ENCODE measurements around the genes RPP21 and PRR3.

- CAGE, long polyA plus RNA, result no peak
- RRBS, result 28% methylated on average over 5 of the region's 73 CpGs
These were observed 4.1 kb downstream of the PPP1R11 start for GRCh38 chr6:30070753-30071889.

DNA sequence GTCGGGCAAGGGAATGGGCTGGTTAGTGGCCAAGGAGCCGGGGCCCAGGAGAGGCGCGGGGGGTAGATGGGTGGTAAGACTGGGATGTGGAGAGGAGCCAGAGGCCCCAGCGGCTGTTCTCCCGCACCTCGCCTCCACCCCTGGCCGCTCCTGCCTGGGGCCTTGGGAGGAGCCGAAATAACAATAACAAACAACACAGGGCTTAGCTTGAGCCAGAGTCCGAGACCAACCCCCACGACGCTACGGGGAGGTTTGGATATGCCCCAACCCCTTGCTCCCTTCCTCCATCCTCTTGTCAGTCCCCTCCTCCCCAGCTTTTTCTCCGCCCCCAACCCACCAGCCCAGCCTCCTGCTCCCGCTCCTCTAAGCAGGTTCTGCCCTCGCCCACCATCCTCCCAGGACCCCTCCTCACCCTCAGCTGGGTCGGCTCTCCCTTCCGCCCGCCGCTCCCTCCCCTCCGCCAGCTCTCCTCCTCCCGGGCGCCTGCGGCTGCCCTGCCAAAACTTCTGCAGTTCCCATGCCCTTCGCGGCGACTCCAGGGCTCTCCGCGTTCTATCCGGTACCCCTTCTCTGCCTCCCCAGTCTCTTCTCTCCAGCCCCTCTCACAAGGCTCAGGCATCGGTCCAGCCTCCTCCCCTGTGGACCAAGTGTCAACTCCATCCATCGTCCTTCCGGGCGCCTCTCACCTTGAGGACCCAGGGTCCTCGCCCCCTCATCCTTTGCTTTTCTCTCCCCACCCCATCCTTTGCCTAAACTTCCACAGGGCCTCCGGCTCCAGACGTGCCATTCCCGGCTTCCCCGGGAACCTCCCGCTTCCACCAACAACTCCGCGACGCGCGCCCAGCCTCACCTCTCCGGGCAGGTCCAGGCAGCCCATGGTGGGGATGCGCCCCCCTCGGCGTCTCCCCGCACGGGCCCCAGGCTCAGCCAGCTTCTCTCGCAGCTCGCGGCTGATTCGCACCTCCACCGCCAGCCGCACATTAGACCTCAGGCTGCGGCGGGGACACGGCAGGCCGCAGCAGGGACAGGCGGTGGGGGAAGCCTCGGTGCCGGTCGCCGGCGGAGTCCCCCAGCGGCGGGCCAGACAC is 852 bp downstream of the RNF39 start:
- CAGE, long polyA plus RNA, result no peak
- RRBS, result 4% methylated on average over 26 of the region's 69 CpGs

DNA sequence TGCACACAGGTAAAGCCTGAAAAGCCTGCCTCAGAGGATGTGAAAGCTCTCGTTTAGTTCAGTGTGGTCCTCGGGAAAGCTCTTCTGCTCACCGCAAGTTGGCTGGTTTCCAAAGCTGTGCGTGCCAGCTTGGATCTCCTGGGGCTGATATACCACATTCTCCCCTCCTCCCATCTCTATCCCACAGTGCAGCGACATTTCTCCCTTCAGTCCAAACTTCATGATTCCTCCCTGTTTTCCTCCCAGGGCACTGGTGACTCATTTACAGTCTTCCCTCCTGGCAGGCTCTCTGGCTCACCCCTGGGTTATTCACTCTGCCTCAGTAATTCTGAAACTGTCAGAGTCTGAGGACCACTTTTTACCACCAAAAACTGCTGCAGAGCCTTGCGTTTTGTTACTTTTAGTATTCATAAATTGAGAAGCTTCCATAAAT is 6.3 kb downstream of the TRIM10 start:
- CAGE, long polyA plus RNA, result no peak
- RRBS, result no CpG with 5 or more reads among the region's 6 CpGs

GRCh38 chr6:30155129-30155548 is 5.9 kb downstream of the TRIM10 start:
- CAGE, long polyA plus RNA, result no peak
- RRBS, result no CpG with 5 or more reads among the region's 6 CpGs

GRCh38 chr6:30185546-30186775 is 22.6 kb downstream of the TRIM15 start:
- CAGE, long polyA plus RNA, result no peak
- RRBS, result 95% methylated on average over 6 of the region's 28 CpGs

- CAGE, long polyA plus RNA, result no peak
- RRBS, result no CpG with 5 or more reads among the region's 10 CpGs
These were observed 24.0 kb downstream of the TRIM26 start for GRCh38 chr6:30189170-30189571.

DNA sequence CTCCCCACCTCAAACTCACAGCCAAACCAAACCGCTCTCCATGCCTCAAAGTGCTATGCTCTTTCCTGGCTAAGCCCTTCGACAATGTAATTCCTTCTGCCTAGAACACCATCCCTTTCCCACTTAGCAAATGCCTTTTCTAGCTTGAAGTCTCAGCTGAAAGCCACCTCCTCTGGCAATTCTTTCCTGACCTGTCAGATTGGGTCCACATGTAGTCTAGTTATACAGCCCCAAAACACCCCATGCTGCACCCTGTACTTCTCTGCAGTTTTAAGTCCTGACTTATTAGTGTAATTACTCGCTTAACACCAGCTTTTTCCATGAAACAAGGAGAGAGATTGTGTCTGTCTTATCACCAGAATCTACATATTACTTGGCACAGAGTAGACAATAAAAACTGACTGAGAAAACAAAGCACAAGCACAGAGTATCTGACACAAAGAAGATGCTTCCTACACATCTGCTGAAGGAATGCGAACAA is 5.5 kb downstream of the TRIM26 start:
- CAGE, long polyA plus RNA, result no peak
- RRBS, result no CpG with 5 or more reads among the region's 4 CpGs

GRCh38 chr6:30213911-30214945 is 1.0 kb upstream of the TRIM26 start:
- CAGE, long polyA plus RNA, result no peak
- RRBS, result under 1% methylated on average over 25 of the region's 56 CpGs

DNA sequence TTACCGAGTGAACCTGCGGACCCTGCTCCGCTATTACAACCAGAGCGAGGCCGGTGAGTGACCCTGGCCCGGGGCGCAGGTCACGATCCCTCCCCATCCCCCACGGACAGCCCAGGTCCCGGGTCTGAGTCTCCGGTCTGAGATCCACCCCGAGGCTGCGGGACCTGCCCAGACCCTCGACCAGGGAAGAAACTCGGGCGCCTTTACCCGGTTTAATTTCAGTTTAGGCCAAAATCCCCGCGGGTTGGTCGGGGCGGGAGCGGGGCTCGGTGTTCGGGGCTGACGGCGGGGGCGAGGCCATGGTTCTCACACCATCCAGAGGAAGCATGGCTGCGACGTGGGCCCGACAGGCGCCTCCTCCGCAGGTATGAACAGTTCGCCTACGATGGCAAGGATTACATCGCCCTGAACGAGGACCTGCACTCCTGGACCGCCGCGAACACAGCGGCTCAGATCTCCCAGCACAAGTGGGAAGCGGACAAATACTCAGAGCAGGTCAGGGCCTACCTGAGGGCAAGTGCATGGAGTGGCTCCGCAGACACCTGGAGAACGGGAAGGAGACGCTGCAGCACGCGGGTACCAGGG is 46.9 kb upstream of the TRIM26 start:
- CAGE, long polyA plus RNA, result no peak
- RRBS, result 3% methylated on average over 9 of the region's 46 CpGs

DNA sequence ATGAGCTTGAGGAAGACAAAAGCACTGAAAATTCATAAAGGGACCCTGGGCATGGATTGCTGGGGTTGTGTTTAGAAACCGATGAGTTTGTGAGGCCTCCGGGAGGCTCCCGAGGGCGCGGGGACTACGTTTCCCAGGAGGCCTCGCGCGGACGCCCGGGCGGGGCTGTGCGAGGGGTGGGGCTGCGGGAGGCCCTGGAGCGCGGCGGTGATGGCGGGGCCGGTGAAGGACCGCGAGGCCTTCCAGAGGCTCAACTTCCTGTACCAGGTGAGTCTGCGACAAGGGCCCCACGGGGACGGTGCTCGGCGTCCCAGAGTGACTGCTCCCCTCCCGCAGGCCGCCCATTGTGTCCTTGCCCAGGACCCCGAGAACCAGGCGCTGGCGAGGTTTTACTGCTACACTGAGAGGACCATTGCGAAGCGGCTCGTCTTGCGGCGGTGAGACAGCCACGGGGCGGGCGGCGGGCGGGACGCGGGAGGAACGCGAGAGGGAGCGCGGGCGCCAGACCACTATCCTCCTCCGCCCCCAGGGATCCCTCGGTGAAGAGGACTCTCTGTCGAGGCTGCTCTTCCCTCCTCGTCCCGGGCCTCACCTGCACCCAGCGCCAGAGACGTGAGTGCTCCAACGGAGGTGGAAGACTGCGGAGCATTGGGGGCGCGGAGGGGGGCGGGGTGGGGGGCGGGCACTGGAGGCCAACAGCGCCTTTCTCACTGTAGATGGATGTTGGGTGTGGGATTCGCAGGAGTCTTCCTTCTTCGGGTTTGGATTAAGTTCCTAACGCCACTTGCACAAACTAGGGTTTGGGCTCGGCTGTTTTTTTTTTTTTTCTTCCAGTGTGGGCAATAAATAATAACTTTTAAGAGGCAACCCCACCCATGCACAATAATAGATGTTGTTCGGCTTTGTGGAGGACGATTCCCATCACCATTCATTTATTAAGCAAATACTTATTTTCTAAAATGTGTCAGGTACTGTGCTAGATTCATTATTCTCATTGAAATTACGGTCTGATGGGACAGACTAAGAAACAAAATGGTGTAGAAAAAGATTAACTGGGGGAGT is at the start of gene RPP21:
Gene RPP21 (plus strand): TSS at position 195 of the 1,062 bp plus-strand sequence.
- CAGE, long polyA plus RNA, result no peak
- RRBS, result 2% methylated on average over 18 of the region's 69 CpGs

DNA sequence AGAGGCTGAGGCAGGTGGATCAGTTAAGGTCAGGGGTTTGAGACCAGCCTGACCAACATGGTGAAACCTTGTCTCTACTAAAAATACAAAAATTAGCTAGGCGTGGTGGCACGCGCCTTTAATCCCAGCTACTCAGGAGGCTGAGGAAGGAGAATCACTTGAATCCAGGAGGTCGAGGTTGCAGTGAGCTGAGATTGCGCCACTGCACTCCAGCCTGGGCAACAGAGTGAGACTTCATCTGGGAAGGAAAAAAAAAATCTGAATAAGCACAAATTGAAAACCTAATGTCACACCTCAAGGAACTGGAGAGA is 40.0 kb downstream of the RPP21 start:
- CAGE, long polyA plus RNA, result no peak
- RRBS, result no CpG with 5 or more reads among the region's 5 CpGs

- CAGE, long polyA plus RNA, result no peak
- RRBS, result no CpG with 5 or more reads among the region's 18 CpGs
These were observed 3.0 kb downstream of the HLA-E start for GRCh38 chr6:30491939-30493052.

DNA sequence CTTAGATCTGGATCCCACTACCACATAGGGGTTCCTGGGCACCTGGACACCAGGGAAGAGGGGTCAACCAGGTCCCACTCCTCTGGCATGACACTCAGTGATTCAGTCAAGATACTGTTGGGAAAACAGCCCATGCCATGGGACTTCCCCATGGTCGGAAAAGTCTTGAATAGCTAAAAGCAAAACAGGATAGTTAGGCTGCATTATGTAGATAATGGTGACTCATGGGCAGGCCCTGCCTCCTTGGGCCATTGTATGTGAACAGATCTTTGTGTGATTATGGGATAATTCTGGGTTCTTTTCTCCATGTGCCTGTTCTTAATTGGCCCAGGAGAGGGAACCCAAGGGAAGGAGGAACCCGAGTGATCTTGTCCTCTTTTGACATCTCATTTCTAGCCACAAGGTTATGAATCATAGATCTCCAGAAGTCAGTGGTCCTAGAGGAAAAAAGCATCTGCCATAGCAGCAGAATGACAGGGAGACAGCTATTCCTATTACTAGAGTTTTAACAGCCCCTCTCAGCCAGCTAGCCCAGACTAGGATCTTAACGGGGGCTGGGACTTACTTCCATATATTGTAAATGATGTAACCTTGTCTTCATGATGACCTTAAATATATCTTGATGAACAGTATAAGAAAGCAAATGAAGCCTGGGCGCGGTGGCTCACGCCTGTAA is 7.3 kb downstream of the HLA-E start:
- CAGE, long polyA plus RNA, result no peak
- RRBS, result no CpG with 5 or more reads among the region's 6 CpGs

- CAGE, long polyA plus RNA, result no peak
- RRBS, result no CpG with 5 or more reads among the region's 6 CpGs
These were observed 6.6 kb downstream of the GNL1 start for GRCh38 chr6:30549568-30550144.

GRCh38 chr6:30552406-30553088 is 3.7 kb downstream of the GNL1 start:
- CAGE, long polyA plus RNA, result no peak
- RRBS, result no CpG with 5 or more reads among the region's 9 CpGs

- CAGE, long polyA plus RNA, result no peak
- RRBS, result no CpG with 5 or more reads among the region's 8 CpGs
These were observed 1.0 kb downstream of the GNL1 start for GRCh38 chr6:30555364-30555530.

DNA sequence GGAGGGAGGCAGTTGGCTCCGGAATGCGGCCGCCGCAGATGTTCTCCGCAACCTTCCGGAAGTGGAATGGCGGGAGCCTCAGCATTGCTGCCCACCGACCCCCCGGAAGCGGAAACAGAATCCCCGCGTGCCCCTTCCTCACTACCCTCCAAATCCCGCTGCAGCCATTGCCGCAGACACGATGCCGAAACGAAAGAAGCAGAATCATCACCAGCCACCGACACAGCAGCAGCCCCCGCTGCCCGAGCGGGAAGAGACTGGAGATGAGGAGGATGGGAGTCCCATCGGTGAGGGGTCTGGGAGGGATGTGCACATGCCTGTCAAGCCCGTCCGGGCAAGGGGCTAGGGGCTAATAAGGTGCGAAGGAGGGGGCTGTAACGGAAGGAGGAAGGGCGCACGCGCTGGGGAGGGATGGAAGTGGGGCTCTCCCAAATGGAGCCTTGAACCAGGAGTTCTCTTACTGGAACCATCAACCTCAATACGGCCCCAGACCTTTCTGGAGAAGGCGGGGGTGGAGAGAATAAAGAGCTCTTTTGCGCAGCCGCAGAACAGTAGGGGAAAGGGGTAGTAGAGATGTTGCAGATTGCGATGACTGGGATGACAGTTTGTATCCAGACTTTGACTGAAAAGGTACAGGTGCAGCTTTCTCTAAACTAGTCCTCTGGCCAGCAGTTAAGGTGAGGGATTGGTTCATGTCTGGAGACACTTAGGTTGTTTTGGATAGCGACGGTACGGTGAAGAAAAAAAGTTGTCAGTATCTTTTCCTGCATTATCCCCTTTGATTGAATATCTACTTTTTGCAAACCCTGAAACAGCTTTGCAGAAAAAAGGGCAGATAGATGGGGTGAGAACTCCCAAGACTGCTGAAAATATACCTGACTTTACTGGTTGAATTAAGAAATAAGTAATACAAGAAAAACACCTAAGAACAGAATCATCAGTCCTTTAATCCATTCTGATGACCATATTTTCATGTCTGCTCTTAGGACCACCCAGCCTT is at the start of gene PRR3:
Gene PRR3 (plus strand): TSS at position 132 of the 1,000 bp plus-strand sequence.
- CAGE, long polyA plus RNA, result start-site peak on the plus strand centred at position 274 of the sequence, 274 bp wide, 121 and 151 reads in 2 replicates
- RRBS, result under 1% methylated on average over 4 of the region's 37 CpGs

DNA sequence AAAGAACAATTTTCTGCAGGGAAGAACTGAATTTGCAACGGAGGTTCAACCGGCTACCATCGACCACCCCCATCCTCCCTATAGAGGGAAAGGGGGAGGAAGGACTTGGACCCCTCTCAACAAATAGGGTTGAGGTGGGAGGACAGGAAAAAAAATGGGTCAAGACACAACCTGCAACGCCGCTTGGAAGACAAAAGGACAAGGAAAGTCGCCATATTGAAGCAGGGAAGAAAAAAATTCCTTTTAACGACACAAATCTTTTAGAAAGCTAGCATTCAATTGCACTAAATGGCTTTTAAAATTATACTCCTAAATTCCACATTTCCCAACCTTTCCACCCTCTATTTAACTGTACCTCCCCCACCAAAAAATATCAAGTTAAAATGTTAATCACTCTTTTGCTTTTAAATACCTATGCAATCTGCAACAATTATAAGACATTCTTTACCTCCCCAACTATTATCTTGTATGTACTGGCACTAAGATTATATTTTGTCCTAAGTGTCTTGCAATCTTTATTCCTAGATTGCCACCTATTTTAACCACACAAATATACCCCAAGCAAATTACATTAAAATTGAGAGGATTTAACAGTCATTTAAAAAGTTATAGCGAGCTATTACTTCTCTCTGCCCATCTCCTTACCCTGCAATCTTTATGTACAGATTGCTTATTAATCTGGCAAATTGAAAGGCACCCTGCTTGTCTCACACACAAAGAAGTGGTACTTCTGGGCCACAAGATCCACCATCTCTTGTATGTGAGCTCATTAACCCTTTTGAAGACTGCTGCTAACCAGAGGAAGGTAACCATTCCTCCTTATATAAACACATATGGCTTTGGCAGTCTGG is 1.5 kb downstream of the PPP1R10 start:
- CAGE, long polyA plus RNA, result no peak
- RRBS, result no CpG with 5 or more reads among the region's 8 CpGs

DNA sequence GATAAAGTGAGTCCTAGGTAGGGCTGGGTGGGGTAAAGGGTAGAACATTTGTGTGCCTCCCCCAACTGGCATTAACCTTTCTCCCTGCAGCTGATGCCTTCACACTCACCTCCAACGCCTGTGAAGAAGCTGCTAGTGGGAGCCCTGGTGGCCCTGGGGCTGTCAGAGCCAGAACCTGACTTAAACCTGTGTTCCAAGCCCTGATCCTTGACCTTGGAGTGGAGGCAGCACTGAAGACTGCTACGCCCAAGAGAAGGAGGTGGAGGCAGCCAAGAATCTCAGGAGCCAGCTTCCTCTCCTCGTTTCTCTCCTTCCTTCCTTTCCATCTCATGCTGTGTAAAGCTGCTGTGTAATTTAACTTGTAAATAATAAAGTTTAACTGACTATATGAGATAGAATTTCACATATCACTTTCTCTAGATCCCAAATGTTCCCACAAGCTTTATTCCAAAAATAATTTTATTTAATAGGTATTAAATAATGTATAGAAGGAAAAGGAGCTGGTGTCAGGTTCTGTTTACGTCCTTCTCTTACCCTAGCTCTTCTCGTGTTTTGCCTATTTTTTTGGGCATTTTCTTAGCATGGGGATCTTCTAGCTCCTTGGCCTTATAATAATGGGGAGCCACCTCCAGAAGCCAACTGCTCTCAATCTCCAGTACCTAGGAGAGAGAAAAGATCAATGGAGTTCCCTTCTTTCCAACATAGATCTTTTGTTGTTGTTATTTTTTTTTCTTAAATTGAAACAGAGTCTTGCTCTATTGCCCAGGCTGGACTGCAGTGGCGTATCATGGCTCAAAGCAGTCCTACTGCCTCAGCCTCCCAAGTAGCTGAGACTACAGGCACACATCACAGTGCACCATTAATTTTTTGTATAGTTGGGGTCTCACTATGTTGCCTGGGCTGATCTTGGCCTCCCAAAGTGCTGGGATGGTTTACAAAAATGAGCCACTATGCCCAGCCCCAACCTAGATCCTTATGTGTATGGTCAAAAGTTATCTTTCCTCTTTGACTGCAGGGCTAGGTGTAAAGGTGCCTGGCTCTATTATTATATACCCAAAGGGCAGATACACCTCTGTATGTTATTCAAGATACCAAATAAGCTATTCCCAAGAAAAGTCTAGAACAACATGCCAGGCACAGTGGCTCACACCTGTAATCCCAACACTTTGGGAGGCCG is 6.2 kb downstream of the C6orf136 start:
- CAGE, long polyA plus RNA, result no peak
- RRBS, result no CpG with 5 or more reads among the region's 7 CpGs

- CAGE, long polyA plus RNA, result no peak
- RRBS, result no CpG with 5 or more reads among the region's 10 CpGs
These were observed 12.5 kb downstream of the MDC1 start for GRCh38 chr6:30704298-30705193.

All from BJ (cell line).